ENCODE data around the genes EEF1E1 and MAK.

GRCh38 chr6:8080318-8080852 lies 16.2 kb upstream of the BLOC1S5 start:
- PRO-cap = no peak
- RRBS = no CpG with 5 or more reads among the region's 2 CpGs

- PRO-cap = bidirectional peak, plus-strand start at chr6:8101947, minus-strand start at chr6:8101845; bidirectional peak, plus-strand start at chr6:8102289, minus-strand start at chr6:8102176; unidirectional peak, minus-strand start at chr6:8102347; bidirectional peak, plus-strand start at chr6:8102771, minus-strand start at chr6:8102539
- RRBS = 6% methylated on average over 11 of the region's 55 CpGs
Measured at GRCh38 chr6:8101710-8102875, at the start of gene EEF1E1. Gene EEF1E1 (minus strand): TSS chr6:8102548.

- PRO-cap = no peak
- RRBS = no CpG with 5 or more reads among the region's 5 CpGs
Measured at GRCh38 chr6:8107981-8108696, 5.8 kb upstream of the EEF1E1 start.

DNA sequence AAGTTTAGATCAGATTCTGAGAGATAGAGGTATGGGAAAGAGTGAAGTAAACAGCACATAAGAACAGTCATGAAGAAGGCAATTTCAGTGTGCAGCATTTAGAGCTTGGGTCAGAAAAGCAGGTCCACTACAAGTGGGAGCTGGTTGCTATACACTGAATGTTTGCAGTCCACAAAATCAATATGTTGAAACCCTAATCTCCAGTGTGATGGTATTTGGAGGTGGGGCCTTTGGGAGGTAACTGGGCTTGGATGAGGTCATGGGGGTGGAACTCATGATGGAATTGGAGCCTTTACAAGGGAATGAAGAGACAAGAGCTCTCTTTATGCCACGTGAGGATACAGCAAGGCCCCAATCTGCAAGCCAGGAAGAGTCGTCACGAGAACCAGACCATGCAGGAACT lies 216.6 kb upstream of the SLC35B3 start:
- PRO-cap = bidirectional peak, plus-strand start at position 313 of the sequence, minus-strand start at position 124 of the sequence
- RRBS = no CpG with 5 or more reads among the region's 3 CpGs

DNA sequence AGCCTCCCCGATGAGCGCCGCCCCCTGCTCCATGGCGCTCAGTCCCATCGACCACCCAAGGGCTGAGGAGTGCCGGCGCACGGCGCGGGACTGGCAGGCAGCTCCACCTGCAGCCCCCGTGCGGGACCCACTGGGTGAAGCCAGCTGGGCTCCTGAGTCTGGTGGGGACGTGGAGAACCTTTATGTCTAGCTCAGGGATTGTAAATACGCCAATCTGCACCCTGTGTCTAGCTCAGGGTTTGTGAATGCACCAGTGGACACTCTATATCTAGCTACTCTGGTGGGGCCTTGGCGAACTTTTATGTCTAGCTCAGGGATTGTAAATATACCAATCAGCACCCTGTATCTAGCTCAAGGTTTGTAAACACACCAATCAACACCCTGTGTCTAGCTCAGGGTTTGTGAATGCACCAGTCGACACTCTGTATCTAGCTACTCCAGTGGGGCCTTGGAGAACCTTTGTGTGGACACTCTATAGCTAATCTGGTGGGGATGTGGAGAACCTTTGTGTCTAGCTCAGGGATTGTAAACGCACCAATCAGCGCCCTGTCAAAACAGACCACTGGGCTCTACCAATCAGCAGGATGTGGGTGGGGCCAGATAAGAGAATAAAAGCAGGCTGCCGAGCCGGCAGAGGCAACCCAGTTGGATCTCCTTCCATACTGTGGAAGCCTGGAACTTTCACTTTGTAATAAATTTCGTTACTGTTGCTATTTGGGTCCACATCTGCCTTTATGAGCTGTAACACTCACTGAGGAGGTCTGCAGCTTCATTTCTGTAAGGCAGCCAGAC lies 589.4 kb upstream of the SLC35B3 start:
- PRO-cap = no peak
- RRBS = no CpG with 5 or more reads among the region's 21 CpGs

GRCh38 chr6:9596081-9596530 lies 818.8 kb downstream of the TFAP2A start:
- PRO-cap = unidirectional peak, minus-strand start at chr6:9596350
- RRBS = no CpG with 5 or more reads among the region's 4 CpGs

DNA sequence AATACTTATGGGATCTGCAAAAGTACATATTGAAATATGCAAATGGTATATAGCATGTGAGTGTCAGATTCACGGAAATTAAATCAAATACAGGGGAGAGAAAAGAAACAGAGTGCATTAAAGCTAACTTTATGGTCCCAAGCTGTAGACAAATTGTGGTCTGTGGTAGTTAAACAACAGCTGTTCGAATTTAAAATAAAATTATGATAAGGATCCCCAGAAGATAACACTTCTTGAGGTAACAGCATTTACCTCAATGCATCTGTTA lies 273.7 kb downstream of the TFAP2A start:
- PRO-cap = no peak
- RRBS = no CpG with 5 or more reads among the region's 2 CpGs

DNA sequence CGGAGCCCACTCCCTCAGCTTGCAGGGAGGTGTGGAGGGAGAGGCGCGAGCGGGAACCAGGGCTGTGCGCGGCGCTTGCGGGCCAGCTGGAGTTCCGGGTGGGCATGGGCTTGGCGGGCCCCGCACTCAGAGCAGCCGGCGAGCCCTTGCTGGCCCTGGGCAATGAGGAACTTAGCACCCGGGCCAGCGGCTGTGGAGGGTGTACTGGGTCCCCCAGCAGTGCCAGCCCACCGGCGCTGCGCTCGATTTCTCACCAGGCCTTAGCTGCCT lies 243.3 kb downstream of the TFAP2A start:
- PRO-cap = no peak
- RRBS = 94% methylated on average over 2 of the region's 19 CpGs

DNA sequence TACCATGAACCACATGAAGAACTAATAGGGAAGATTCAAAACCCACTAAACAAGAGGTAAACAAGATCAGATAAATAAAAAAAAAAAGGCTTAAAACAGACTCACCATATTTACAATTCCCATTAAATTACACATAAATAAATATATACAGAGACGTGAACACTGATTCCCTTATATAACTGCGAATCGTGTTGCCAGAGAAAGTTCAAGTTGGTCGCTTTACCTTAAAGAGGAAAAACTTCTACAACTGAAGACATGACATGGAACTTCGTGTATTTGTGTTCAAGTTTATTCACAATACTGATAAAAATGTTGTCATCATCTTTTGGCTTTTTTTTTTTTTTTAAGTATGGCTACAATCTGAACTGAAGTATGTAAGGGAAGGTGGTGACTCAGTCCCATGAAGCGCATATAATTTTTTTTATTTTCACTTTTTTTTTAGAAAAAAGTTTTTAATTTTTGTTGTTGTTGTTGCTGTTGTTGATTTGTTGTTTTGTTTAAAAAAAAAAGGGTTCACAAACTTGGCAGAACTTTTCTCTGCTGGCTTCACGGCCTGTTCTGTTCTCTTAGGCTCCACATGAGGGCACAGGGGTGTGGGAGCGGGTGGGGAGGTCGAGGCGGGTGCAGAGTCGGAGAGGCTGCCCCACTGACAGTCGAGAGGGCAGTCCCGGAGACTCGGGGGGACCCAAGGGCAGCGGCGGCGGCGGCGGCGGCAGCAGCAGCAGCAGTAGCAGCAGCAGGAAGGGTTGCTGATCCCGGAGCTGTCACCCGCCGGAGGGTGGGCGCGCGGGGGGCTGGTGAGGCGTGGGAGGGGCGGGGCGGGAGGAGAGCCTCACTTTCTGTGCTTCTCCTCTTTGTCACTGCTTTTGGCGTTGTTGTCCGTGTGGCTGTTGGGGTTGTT lies 17.0 kb downstream of the TFAP2A start:
- PRO-cap = no peak
- RRBS = 94% methylated on average over 6 of the region's 31 CpGs

- PRO-cap = no peak
- RRBS = 96% methylated on average over 7 of the region's 30 CpGs
Measured at GRCh38 chr6:10409016-10410044, 5.5 kb downstream of the TFAP2A start.

DNA sequence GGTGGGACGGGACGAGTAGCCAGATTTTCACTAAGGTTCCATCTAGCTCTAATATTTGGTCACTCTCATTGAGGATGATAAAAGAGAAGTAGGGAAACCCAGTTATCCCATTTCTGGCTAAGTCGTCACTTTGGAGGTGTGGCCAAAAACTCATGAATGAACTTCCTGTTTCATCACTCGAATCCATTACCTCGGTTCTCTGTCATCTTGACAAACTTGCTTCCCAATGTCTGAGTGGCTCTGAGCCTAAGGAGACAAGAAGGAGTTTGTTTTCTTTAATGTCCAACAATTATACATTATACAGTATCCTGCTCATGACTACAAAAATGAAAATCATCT lies 15.2 kb upstream of the TFAP2A start:
- PRO-cap = no peak
- RRBS = no CpG with 5 or more reads among the region's 5 CpGs

GRCh38 chr6:10510675-10511017 lies 10.5 kb upstream of the GCNT2 start:
- PRO-cap = unidirectional peak, plus-strand start at chr6:10510763
- RRBS = no CpG with 5 or more reads among the region's 8 CpGs

DNA sequence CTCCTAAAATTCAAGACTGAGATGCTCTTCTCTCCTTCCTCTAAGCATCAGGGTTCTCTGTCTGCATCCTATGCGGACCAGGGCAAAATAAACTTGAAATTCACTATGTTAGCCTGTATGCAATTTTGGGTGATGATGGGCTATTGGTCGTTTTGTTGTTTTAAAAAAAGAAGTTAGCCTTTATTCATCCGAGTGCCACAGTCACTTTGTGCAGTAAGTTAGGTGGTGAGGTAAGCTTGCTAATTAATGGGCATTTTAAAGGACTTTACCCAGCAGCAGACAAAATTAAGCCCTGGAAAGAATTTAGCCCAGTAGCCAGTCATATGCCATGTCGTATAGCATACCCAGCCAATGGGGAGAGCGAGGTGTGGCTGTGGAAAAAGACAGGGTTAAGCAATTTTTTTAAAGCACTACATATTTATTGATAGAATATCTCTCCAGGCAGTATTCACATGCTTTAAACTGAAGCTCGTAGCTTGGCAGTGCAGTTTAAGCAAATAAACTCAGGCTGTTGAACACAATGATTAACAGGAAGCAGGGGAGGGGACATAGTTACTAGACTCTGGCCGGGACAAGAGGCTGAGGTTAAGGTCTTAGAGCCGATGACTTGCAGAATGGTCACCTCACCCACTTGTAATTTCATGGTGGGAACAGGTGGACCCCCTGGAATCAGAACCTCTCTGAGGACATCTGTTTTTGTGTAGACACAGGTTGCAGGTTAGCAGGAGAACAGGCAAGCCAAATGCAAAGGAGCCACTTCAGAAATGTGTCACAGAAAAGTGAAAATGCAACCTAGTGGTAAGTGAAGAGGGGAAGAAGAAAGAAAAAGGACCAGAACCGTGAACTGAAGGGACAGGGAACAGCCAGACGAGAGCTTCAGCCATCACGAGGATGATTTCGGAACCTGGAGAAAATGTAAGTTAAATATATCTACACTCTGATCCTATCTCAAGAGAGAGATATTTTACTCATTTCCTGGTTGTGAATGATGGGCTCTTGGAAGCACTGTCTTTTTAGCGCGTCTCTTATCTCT lies 7.1 kb downstream of the GCNT2 start:
- PRO-cap = bidirectional peak, plus-strand start at position 585 of the sequence, minus-strand start at position 207 of the sequence
- RRBS = no CpG with 5 or more reads among the region's 14 CpGs

DNA sequence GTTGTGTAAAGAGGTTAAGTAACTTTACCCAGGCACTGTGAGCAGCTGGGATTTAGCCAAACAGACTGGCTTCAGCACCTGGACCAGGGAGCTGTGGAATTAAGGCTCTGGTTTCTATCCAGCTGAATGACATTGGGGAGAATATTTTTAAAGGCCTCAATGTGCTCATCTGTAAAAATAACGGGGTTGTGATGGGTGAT lies 61.7 kb downstream of the GCNT2 start:
- PRO-cap = unidirectional peak, plus-strand start at position 63 of the sequence
- RRBS = no CpG with 5 or more reads among the region's 1 CpG

DNA sequence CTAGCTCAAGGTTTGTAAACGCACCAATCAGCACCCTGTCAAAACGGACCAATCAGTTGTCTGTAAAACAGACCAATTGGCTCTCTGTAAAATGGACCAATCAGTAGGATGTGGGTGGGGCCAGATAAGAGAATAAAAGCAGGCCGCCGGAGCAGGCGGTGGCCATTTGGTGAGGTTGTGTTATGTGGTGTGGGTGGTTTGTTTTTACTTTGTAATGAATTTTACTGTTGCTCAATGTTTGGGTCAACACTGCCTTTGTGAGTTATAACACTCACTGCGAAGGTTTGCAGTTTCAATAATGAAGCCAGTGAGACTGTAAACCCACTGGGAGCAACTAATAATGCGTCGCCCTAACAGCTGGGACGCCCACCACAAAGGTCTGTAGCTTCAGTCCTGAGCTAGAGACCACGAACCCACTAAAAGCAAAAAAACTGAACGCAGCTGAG lies 33.6 kb downstream of the C6orf52 start:
- PRO-cap = no peak
- RRBS = no CpG with 5 or more reads among the region's 11 CpGs

GRCh38 chr6:10719511-10719727 lies 3.5 kb upstream of the TMEM14C start:
- PRO-cap = no peak
- RRBS = no CpG with 5 or more reads among the region's 3 CpGs

DNA sequence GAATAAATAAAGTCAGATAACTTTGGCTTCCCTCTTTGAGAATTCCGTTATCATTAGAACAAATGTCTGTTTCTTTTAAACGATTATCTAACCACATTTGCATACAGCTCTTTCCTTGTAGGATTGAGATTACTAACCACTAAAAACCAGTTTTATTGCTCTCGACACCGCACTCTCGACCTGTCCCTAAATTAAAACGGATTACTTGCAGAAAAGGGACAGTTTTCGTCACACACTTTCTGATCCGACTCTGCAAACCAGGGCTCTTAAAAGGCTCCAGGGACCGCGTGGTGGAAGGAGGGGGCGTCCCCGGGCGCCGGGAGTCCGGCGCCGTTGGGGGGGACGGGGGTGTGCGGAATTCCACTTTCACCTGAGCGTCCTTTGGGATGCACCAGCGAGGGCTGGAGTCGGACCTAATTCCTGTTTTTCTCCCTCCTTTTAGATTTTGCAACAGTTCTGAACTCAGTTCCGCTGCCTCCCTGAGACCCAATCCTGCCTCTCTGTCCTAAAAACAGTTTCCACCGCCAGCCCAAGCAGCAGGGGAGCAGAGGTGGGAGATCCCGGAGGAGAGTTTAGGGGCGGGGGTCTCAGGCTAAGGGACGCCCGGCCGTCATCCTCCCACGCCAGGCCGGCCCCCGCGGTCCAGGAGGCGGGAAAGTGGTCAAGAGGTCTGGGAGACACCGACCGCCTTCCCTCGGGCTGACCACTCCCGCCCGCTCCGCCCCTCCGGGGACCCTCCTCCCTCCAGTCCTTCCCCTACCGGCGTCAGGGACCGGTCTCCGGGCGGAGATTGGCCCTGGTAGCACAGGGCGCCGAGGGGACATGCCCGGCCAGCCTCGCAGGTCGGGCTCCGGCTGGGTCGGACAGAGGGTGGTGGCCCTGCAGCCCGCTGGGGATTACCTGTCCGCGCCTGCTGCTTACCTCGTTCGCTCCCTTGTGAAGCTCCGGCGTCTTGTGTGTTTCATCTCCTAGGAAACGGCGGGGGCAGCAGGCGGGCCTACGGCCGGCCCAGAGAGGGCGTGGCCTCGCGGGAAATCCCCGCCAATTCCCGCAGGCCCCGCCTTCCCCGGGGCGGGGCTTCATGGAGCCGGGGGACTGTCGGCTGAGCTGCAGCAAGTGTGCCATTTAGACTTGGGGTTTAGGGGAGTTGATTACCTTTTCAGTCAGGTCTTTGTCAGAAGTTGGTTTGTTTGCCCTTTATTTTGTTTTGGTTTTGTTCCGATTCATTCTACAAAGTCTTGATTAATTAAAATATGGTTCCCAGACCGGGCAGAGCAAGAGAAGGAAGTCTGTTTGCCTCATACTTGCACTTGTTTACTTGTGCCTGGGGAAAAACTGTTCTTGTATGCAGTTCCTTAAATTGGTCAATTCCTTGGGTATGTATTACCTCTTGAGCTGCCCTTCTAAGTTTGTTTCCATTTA lies at the start of gene MAK:
MAK (minus strand) TSS at position 958 of the 1,422 bp plus-strand sequence.
- PRO-cap = bidirectional peak, plus-strand start at position 747 of the sequence, minus-strand start at position 672 of the sequence; bidirectional peak, plus-strand start at position 1,063 of the sequence, minus-strand start at position 938 of the sequence
- RRBS = 2% methylated on average over 32 of the region's 77 CpGs

GRCh38 chr6:11067290-11067485 lies 23.1 kb upstream of the ELOVL2 start:
- PRO-cap = no peak
- RRBS = no CpG with 5 or more reads among the region's 2 CpGs

GRCh38 chr6:11342001-11342391 lies 109.5 kb upstream of the NEDD9 start:
- PRO-cap = no peak
- RRBS = no CpG with 5 or more reads among the region's 3 CpGs

DNA sequence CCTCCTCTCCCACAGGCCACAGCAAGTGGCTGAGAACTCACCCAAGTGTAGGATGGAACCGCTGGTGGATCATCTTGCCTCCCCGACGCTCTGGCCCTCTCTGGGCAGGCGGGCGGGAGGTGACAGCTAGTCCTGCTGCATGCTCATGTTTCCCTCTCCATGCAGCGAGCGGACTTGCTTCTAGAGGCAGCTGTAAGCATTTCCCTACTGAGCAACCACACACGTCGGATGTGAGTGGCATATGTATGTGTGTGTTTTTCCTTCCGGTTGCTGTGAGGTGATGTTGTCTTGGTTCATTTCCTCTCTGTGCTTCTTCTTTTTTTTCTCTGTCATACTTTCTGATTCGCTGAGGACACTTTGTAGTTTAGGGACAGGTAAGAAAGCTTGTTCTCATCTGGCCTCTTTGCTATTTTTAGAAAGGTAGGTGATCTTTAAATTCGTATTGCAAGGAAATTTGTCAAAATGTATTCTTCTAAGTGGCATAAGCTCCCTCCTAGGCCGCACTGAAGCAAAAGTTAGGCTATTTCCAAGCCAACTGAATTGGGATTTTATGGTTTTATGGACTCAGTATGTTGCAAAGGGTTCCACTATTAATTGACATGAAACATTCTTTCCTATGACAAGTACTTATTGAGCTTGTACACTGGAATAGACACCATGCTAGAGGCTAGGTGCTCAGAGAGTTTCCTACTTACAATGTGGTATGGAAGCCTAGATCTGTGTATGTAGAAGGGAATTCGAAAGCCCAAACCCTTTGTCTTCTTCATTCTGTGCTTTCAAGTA lies 149.8 kb upstream of the NEDD9 start:
- PRO-cap = no peak
- RRBS = no CpG with 5 or more reads among the region's 14 CpGs

Data from Caco-2 (cell line).